Mesangial cell (primary cell): ENCODE measurements around a stretch of chr4.

GRCh38 chr4:37676646-37677334 is 9.4 kb downstream of the RELL1 start:
- RAMPAGE, long total RNA, result no peak

DNA sequence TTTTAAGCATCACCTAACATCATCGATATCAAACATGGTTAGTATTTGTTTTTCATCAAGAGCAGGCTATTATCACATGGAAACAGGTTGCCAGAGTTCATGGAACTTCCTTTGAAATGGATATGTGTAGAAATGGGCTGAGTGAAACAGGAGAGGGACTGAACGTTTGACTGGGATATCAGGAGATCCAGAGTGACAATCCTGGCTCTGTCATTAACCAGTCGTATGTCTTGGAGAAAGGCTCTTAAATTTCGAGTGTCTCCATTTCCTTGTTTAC is 4.2 kb upstream of the PGM2 start:
- RAMPAGE, long total RNA, result no peak

GRCh38 chr4:37884868-37885446 is 5.9 kb upstream of the TBC1D1 start:
- RAMPAGE, long total RNA, result no peak

GRCh38 chr4:38020486-38020932 is 60.3 kb downstream of the PTTG2 start:
- RAMPAGE, long total RNA, result no peak

GRCh38 chr4:38021515-38022194 is 61.5 kb downstream of the PTTG2 start:
- RAMPAGE, long total RNA, result no peak

- RAMPAGE, long total RNA, result no peak
Observed at GRCh38 chr4:38078070-38079011, 118.1 kb downstream of the PTTG2 start.

DNA sequence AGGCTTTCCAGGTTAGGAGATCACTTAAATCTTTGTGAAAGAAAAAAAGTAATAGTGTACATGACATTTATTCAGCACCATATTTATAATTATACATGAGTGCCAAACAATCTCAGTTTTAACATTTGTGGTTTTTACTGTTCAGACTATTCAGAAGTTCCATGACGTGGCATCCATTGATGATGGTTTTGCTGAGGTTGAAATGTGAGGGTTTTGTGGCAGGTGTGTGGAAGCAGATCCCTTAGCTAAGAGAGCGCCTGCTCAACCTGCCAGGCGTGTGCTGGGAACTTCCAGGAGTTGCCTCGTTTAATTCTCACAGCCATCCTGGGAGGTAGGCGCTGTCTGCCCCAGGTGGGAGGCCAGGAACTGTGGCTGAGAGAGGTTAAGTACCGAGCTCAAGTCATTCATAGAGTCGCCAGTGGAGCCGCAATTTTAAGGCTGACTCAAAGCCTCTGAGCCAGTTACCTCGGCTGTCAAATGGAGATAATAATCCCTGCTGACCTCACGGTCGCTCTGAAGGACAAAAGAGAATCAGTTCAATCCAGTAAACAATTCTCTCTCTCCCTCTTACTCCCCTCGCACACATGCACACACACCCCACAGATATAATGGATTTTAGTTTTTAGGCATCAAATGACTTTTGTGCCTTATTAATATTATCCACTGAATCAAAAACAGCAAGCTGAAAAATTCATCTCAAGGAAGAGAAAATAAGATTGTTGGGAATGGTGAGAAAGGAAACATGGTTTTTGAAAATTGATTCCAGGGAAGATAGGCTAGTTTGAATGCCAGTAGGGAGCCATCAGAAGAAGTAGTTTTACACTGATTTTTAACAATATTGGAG is 171.3 kb downstream of the PTTG2 start:
- RAMPAGE, long total RNA, result no peak

GRCh38 chr4:38140488-38141294 is 180.5 kb downstream of the PTTG2 start:
- RAMPAGE, long total RNA, result no peak

- RAMPAGE, long total RNA, result no peak
Observed at GRCh38 chr4:38154526-38155333, 194.5 kb downstream of the PTTG2 start.

- RAMPAGE, long total RNA, result no peak
Observed at GRCh38 chr4:38155334-38155582, 195.1 kb downstream of the PTTG2 start.

GRCh38 chr4:38312959-38313617 is 350.9 kb upstream of the KLF3 start:
- RAMPAGE, long total RNA, result no peak

GRCh38 chr4:38319612-38320272 is 344.3 kb upstream of the KLF3 start:
- RAMPAGE, long total RNA, result no peak

- RAMPAGE, long total RNA, result no peak
Observed at GRCh38 chr4:38328201-38328706, 335.7 kb upstream of the KLF3 start.

DNA sequence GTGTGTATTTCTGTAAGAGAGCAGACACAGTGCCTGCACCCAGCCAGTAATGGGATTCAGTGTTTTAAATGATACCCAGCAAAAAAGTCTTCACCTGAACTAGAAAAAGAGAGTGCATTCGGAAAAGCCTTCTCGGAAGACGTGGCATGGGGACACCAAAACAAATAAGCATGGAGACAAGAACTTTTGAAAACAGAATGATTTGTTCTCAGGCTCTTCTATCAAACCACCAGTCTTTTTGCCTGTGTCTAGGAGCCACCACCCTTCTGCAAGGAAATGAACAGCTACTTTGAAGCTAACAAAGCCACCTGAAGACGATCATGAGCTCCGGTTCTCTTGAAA is 335.1 kb upstream of the KLF3 start:
- RAMPAGE, long total RNA, result no peak

GRCh38 chr4:38634163-38634748 is 29.7 kb upstream of the KLF3 start:
- RAMPAGE, long total RNA, result no peak

- RAMPAGE, long total RNA, result no peak
Observed at GRCh38 chr4:38670780-38671626, 7.0 kb downstream of the KLF3 start.

- RAMPAGE, long total RNA, result no peak
Observed at GRCh38 chr4:38672089-38672823, 8.3 kb downstream of the KLF3 start.

- RAMPAGE, long total RNA, result no peak
Observed at GRCh38 chr4:38672824-38673553, 9.0 kb downstream of the KLF3 start.

- RAMPAGE, long total RNA, result no peak
Observed at GRCh38 chr4:38677505-38677906, 13.5 kb downstream of the KLF3 start.

DNA sequence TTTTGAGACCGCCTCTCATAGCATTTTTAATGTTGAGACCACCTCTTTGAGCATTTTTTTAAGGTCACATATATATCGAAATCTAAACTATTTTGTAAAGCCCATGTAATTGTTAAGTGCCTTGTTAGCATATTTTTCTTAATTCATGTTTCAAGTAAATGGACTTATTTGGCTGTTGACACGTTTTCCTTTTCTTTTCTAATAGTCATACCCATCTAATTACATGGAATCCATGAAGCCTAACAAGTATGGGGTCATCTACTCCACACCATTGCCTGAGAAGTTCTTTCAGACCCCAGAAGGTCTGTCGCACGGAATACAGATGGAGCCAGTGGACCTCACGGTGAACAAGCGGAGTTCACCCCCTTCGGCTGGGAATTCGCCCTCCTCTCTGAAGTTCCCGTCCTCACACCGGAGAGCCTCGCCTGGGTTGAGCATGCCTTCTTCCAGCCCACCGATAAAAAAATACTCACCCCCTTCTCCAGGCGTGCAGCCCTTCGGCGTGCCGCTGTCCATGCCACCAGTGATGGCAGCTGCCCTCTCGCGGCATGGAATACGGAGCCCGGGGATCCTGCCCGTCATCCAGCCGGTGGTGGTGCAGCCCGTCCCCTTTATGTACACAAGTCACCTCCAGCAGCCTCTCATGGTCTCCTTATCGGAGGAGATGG is 24.5 kb downstream of the KLF3 start:
- RAMPAGE, long total RNA, result no peak